K562 (cell line): ENCODE results near the genes TMEFF2 and HECW2.

DNA sequence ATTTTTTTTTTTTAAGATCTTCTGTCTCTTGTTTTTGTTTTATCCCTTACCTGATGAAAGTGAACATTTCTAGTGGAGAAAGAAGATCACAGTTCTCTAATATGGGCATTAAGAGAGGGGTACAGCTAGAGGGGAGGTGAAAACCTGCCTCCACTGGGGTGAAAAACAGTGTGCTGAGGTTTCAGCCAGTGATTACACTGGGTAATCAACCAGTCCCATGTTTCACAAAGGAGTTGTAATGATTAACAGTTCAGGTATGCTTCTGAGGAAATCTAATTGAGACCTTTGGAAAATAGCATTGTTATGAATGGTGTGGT, 11.3 kb downstream of the NABP1 start:
- RAMPAGE, long total RNA = no peak
PRO-cap:
- standard = no peak
- CoPRO, capped RNA only, 2 experiments = no peak in any of the 2 experiments
- CoPRO, capped and uncapped RNA, 2 experiments = peak in 1 of 2 experiments; most common plus-strand start position 209 of the sequence (in 1)
- CoPRO, uncapped RNA only, 2 experiments = peak in 2 of 2 experiments; most common plus-strand start position 111 of the sequence (in 1)
CAGE:
- cytosol, long polyA plus RNA = no peak
- long polyA plus RNA = no peak
- nucleolus, long total RNA = no peak
- nucleus, long polyA plus RNA = no peak

DNA sequence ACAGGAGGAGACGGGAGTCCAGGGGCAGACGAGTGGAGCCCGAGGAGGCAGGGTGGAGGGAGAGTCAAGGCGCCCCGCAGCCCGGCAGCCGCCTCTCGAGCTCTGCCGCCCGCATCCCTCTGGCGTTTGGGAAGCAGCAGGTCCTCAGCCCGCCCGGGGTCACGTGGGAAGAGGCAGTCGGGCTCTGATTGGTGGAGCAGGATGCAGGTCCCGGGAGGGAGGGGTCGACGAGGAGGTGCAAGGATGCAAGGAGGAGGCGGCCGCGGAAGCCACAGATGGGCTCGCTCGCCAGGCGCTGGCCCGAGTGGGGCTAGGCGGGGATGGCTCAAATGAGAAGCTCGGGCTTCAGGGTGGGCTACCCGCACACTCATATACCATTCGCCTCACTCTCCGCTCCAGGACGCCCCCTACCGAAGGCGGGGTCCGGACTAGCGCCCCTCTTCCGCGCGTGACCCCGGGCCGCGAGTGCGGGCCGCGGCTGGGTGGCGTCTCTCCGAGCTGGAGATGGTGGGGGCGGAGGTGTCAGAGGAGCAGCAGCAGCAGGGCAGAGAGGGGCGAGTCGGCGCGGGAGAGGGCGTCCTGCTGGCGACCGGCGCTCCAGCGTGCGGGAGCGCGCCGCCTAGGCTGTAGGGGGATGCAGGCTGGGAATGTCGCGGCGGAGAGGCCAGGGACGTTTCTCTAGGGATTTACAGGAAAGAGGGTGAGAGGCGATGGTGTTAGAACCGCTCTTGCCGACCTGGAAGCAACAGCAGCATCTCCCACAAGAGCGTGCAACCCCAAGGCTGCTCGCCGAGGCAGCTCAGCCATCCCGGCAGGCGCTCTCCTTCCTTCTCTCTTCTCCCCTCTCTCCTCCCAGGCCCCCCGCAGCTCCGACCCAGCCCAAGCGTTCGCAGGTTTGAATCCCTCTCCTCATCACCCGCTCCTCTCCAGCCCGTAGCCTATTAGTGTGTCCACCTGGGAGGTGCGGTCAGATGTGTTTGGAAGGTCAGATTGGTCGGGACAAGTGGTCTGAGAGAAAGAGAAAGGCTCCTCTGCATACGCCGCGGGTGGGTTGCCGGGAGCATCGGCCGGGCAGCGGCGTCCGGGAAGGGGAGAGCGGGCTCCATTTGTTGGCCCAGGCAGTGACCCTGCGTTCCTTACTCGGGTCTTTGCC, at the start of gene TMEFF2:
Gene TMEFF2 (minus strand): TSS at position 121 of the 1,153 bp plus-strand sequence.
- RAMPAGE, long total RNA = no peak
- RRBS = 5% methylated on average over 18 of the region's 92 CpGs
PRO-cap:
- standard = no peak
- CoPRO, capped RNA only, 2 experiments = no peak in any of the 2 experiments
- CoPRO, capped and uncapped RNA, 2 experiments = no peak in any of the 2 experiments
- CoPRO, uncapped RNA only, 2 experiments = no peak in any of the 2 experiments
CAGE:
- cytosol, long polyA plus RNA = no peak
- long polyA plus RNA = no peak
- nucleolus, long total RNA = no peak
- nucleus, long polyA plus RNA = no peak

GRCh38 chr2:195657410-195658416, 687 bp downstream of the SLC39A10 start:
- RAMPAGE, long total RNA = no peak
- RRBS = 2% methylated on average over 55 of the region's 97 CpGs
PRO-cap:
- standard = bidirectional peak, plus-strand start at chr2:195657675, minus-strand start at chr2:195657603; bidirectional peak, plus-strand start at chr2:195657895, minus-strand start at chr2:195657919; bidirectional peak, plus-strand start at chr2:195658321, minus-strand start at chr2:195658133
- CoPRO, capped RNA only, 2 experiments = peak in 2 of 2 experiments; most common plus-strand start chr2:195658321 (in 2); most common minus-strand start chr2:195658133 (in 1)
- CoPRO, capped and uncapped RNA, 2 experiments = peak in 2 of 2 experiments; most common plus-strand start chr2:195658321 (in 2); most common minus-strand start chr2:195658107 (in 1)
- CoPRO, uncapped RNA only, 2 experiments = peak in 2 of 2 experiments; most common plus-strand start chr2:195657740 (in 1); most common minus-strand start chr2:195657561 (in 1)
CAGE:
- cytosol, long polyA plus RNA = no peak
- long polyA plus RNA = no peak
- nucleolus, long total RNA = no peak
- nucleus, long polyA plus RNA = no peak

- RAMPAGE, long total RNA = no peak
- RRBS = no CpG with 5 or more reads among the region's 10 CpGs
PRO-cap:
- standard = no peak
- CoPRO, capped RNA only, 2 experiments = no peak in any of the 2 experiments
- CoPRO, capped and uncapped RNA, 2 experiments = no peak in any of the 2 experiments
- CoPRO, uncapped RNA only, 2 experiments = peak in 2 of 2 experiments; most common plus-strand start chr2:195659626 (in 1); most common minus-strand start chr2:195659424 (in 1)
CAGE:
- cytosol, long polyA plus RNA = no peak
- long polyA plus RNA = no peak
- nucleolus, long total RNA = no peak
- nucleus, long polyA plus RNA = no peak
Measured at GRCh38 chr2:195659072-195660248, 2.4 kb downstream of the SLC39A10 start.

- RAMPAGE, long total RNA = no peak
- RRBS = no CpG with 5 or more reads among the region's 7 CpGs
PRO-cap:
- standard = no peak
- CoPRO, capped RNA only, 2 experiments = no peak in any of the 2 experiments
- CoPRO, capped and uncapped RNA, 2 experiments = no peak in any of the 2 experiments
- CoPRO, uncapped RNA only, 2 experiments = peak in 2 of 2 experiments; most common plus-strand start chr2:195662782 (in 1)
CAGE:
- cytosol, long polyA plus RNA = no peak
- long polyA plus RNA = no peak
- nucleolus, long total RNA = no peak
- nucleus, long polyA plus RNA = no peak
Measured at GRCh38 chr2:195662695-195663809, 6.0 kb downstream of the SLC39A10 start.

- RAMPAGE, long total RNA = no peak
- RRBS = no CpG with 5 or more reads among the region's 10 CpGs
PRO-cap:
- standard = no peak
- CoPRO, capped RNA only, 2 experiments = no peak in any of the 2 experiments
- CoPRO, capped and uncapped RNA, 2 experiments = no peak in any of the 2 experiments
- CoPRO, uncapped RNA only, 2 experiments = peak in 1 of 2 experiments; most common minus-strand start chr2:196136470 (in 1)
CAGE:
- cytosol, long polyA plus RNA = no peak
- long polyA plus RNA = no peak
- nucleolus, long total RNA = no peak
- nucleus, long polyA plus RNA = no peak
Measured at GRCh38 chr2:196136032-196137379, 34.9 kb downstream of the STK17B start.

- RAMPAGE, long total RNA = no peak
- RRBS = no CpG with 5 or more reads among the region's 5 CpGs
PRO-cap:
- standard = no peak
- CoPRO, capped RNA only, 2 experiments = no peak in any of the 2 experiments
- CoPRO, capped and uncapped RNA, 2 experiments = no peak in any of the 2 experiments
- CoPRO, uncapped RNA only, 2 experiments = no peak in any of the 2 experiments
CAGE:
- cytosol, long polyA plus RNA = no peak
- long polyA plus RNA = no peak
- nucleolus, long total RNA = no peak
- nucleus, long polyA plus RNA = no peak
Measured at GRCh38 chr2:196149638-196150483, 21.5 kb downstream of the STK17B start.

DNA sequence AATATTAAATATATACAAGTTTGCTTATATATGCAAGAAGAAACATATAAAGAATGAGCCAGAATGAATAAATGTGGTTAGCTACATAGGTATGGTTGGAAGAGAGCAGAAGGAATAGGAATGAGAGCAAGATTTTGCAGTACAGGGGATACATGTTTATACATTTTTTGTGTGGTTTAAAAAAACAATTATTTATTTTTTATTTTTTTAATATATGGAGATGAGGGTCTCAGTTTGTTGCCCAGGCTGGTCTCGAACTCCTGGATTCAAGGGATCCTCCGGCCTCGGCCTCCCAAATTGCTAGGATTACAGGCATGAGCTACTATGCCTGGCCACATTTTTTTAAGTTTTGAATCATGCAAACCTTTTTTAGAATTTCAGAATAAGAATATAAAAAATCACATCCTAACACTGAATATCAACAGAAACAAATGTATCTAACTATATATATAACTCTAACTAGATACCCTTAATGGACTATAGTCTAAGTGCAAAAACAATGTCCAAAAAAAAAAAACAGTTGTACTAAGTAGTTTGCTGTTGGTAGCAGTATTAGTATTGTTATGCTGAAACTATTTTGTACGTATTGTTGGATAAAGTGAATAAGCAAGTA, 18.5 kb downstream of the STK17B start:
- RAMPAGE, long total RNA = no peak
- RRBS = no CpG with 5 or more reads among the region's 4 CpGs
PRO-cap:
- standard = no peak
- CoPRO, capped RNA only, 2 experiments = no peak in any of the 2 experiments
- CoPRO, capped and uncapped RNA, 2 experiments = no peak in any of the 2 experiments
- CoPRO, uncapped RNA only, 2 experiments = no peak in any of the 2 experiments
CAGE:
- cytosol, long polyA plus RNA = no peak
- long polyA plus RNA = no peak
- nucleolus, long total RNA = no peak
- nucleus, long polyA plus RNA = no peak

GRCh38 chr2:196157670-196157863, 13.8 kb downstream of the STK17B start:
- RAMPAGE, long total RNA = no peak
- RRBS = no CpG with 5 or more reads among the region's 3 CpGs
PRO-cap:
- standard = no peak
- CoPRO, capped RNA only, 2 experiments = no peak in any of the 2 experiments
- CoPRO, capped and uncapped RNA, 2 experiments = no peak in any of the 2 experiments
- CoPRO, uncapped RNA only, 2 experiments = no peak in any of the 2 experiments
CAGE:
- cytosol, long polyA plus RNA = no peak
- long polyA plus RNA = no peak
- nucleolus, long total RNA = no peak
- nucleus, long polyA plus RNA = no peak

GRCh38 chr2:196165360-196165682, 6.1 kb downstream of the STK17B start:
- RAMPAGE, long total RNA = no peak
- RRBS = no CpG with 5 or more reads among the region's 3 CpGs
PRO-cap:
- standard = no peak
- CoPRO, capped RNA only, 2 experiments = no peak in any of the 2 experiments
- CoPRO, capped and uncapped RNA, 2 experiments = no peak in any of the 2 experiments
- CoPRO, uncapped RNA only, 2 experiments = no peak in any of the 2 experiments
CAGE:
- cytosol, long polyA plus RNA = no peak
- long polyA plus RNA = no peak
- nucleolus, long total RNA = no peak
- nucleus, long polyA plus RNA = no peak

GRCh38 chr2:196183640-196184178, 12.3 kb upstream of the STK17B start:
- RAMPAGE, long total RNA = no peak
- RRBS = no CpG with 5 or more reads among the region's 5 CpGs
PRO-cap:
- standard = no peak
- CoPRO, capped RNA only, 2 experiments = no peak in any of the 2 experiments
- CoPRO, capped and uncapped RNA, 2 experiments = no peak in any of the 2 experiments
- CoPRO, uncapped RNA only, 2 experiments = no peak in any of the 2 experiments
CAGE:
- cytosol, long polyA plus RNA = no peak
- long polyA plus RNA = no peak
- nucleolus, long total RNA = no peak
- nucleus, long polyA plus RNA = no peak

GRCh38 chr2:196233710-196234404, 62.5 kb upstream of the STK17B start:
- RAMPAGE, long total RNA = no peak
- RRBS = no CpG with 5 or more reads among the region's 4 CpGs
PRO-cap:
- standard = no peak
- CoPRO, capped RNA only, 2 experiments = no peak in any of the 2 experiments
- CoPRO, capped and uncapped RNA, 2 experiments = no peak in any of the 2 experiments
- CoPRO, uncapped RNA only, 2 experiments = no peak in any of the 2 experiments
CAGE:
- cytosol, long polyA plus RNA = no peak
- long polyA plus RNA = no peak
- nucleolus, long total RNA = no peak
- nucleus, long polyA plus RNA = no peak

DNA sequence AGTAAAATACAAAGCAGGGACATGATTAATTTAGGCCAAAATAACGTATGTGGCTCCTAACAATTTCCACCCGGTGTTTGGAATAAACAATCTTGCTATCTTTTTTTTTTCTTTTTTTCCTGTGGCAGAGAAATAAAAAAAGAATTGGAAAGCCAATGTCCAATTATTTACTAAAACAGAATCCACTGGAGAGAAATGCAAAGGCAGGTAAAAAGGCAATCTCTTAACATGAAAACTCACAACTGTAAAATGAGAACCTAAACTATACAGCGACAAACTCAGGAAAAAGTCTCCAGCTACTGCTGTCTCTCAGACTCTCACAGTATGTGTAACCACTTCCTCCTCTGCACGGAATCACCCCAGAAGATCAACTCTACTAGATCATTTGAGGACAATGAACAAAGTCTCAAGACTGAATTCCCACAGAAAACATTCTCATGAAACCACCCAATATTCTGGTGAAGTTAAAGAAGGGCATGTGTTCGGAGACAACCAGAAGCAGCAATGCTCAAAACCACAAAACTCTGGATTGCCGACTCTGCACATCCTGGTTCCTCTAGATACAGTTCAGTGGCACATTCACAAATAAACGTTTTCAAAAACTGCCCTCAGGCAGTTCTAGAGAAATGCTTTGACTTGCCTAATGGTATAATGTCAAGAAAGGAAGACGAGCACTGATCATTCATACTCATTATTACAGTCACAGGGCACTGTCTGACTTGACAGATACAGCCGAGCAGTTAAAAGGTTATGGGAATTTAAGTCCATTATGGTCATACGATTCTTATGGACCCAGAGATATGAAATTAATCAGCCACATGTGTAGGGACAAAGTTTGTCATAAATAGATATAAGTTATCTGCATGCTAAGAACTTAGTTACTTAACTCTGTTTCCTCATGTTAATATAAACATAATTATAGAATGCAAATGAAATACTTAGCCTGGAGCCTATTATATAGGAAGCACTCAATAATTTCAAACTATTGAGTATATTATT, 91.8 kb upstream of the STK17B start:
- RAMPAGE, long total RNA = no peak
- RRBS = no CpG with 5 or more reads among the region's 10 CpGs
PRO-cap:
- standard = no peak
- CoPRO, capped RNA only, 2 experiments = peak in 2 of 2 experiments; most common plus-strand start position 320 of the sequence (in 1); most common minus-strand start position 326 of the sequence (in 2)
- CoPRO, capped and uncapped RNA, 2 experiments = peak in 1 of 2 experiments; most common plus-strand start position 335 of the sequence (in 1); most common minus-strand start position 328 of the sequence (in 1)
- CoPRO, uncapped RNA only, 2 experiments = no peak in any of the 2 experiments
CAGE:
- cytosol, long polyA plus RNA = no peak
- long polyA plus RNA = no peak
- nucleolus, long total RNA = no peak
- nucleus, long polyA plus RNA = no peak

GRCh38 chr2:196593341-196593957, at the start of gene HECW2:
Gene HECW2 (minus strand): TSS chr2:196593554.
- RAMPAGE, long total RNA = no peak
- RRBS = 16% methylated on average over 25 of the region's 62 CpGs
PRO-cap:
- standard = no peak
- CoPRO, capped RNA only, 2 experiments = no peak in any of the 2 experiments
- CoPRO, capped and uncapped RNA, 2 experiments = no peak in any of the 2 experiments
- CoPRO, uncapped RNA only, 2 experiments = no peak in any of the 2 experiments
CAGE:
- cytosol, long polyA plus RNA = no peak
- long polyA plus RNA = no peak
- nucleolus, long total RNA = no peak
- nucleus, long polyA plus RNA = no peak

GRCh38 chr2:196959948-196960407, 33.5 kb upstream of the PGAP1 start:
- RAMPAGE, long total RNA = no peak
- RRBS = no CpG with 5 or more reads among the region's 3 CpGs
PRO-cap:
- standard = no peak
- CoPRO, capped RNA only, 2 experiments = no peak in any of the 2 experiments
- CoPRO, capped and uncapped RNA, 2 experiments = no peak in any of the 2 experiments
- CoPRO, uncapped RNA only, 2 experiments = no peak in any of the 2 experiments
CAGE:
- cytosol, long polyA plus RNA = no peak
- long polyA plus RNA = no peak
- nucleolus, long total RNA = no peak
- nucleus, long polyA plus RNA = no peak

- RAMPAGE, long total RNA = no peak
- RRBS = no CpG with 5 or more reads among the region's 2 CpGs
PRO-cap:
- standard = no peak
- CoPRO, capped RNA only, 2 experiments = no peak in any of the 2 experiments
- CoPRO, capped and uncapped RNA, 2 experiments = no peak in any of the 2 experiments
- CoPRO, uncapped RNA only, 2 experiments = no peak in any of the 2 experiments
CAGE:
- cytosol, long polyA plus RNA = no peak
- long polyA plus RNA = no peak
- nucleolus, long total RNA = no peak
- nucleus, long polyA plus RNA = no peak
Measured at GRCh38 chr2:197125024-197125276, 185.6 kb downstream of the ANKRD44 start.

DNA sequence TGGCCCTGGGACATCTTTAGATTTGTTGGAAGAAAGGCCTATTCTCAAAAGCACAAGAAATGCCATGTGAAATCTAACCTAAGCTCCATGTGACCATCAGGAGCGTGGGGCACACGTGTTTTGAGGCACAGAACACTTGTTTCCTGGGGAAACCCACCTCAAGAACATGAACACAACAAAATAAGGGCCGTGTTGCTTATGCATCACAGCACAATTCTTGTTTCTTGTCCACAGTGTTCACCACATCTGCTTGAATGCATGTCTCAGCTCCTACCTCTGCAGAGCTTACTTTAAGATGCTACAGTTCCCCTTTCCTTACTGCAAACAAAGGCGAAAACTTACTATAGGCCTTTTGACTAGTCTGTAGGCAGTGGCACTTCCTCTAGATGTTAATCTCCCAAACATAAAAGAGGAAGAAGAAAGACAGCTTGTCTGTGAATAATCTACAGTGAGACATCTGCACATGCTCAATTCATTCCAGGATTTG, 165.0 kb downstream of the ANKRD44 start:
- RAMPAGE, long total RNA = no peak
- RRBS = no CpG with 5 or more reads among the region's 4 CpGs
PRO-cap:
- standard = no peak
- CoPRO, capped RNA only, 2 experiments = no peak in any of the 2 experiments
- CoPRO, capped and uncapped RNA, 2 experiments = no peak in any of the 2 experiments
- CoPRO, uncapped RNA only, 2 experiments = no peak in any of the 2 experiments
CAGE:
- cytosol, long polyA plus RNA = no peak
- long polyA plus RNA = no peak
- nucleolus, long total RNA = no peak
- nucleus, long polyA plus RNA = no peak